Pulmonary lymph node (tissue), 1 donor: Measurements from ENCODE around the genes TPSB2, TPSAB1 and MEIOB.

- PRO-cap = no peak
Observed at GRCh38 chr16:719834-720290, 1.1 kb upstream of the ANTKMT start.

GRCh38 chr16:729394-730454 lies 2.8 kb downstream of the HAGHL start:
- PRO-cap = no peak

GRCh38 chr16:806836-807714 lies 6.5 kb upstream of the GNG13 start:
- PRO-cap = no peak

DNA sequence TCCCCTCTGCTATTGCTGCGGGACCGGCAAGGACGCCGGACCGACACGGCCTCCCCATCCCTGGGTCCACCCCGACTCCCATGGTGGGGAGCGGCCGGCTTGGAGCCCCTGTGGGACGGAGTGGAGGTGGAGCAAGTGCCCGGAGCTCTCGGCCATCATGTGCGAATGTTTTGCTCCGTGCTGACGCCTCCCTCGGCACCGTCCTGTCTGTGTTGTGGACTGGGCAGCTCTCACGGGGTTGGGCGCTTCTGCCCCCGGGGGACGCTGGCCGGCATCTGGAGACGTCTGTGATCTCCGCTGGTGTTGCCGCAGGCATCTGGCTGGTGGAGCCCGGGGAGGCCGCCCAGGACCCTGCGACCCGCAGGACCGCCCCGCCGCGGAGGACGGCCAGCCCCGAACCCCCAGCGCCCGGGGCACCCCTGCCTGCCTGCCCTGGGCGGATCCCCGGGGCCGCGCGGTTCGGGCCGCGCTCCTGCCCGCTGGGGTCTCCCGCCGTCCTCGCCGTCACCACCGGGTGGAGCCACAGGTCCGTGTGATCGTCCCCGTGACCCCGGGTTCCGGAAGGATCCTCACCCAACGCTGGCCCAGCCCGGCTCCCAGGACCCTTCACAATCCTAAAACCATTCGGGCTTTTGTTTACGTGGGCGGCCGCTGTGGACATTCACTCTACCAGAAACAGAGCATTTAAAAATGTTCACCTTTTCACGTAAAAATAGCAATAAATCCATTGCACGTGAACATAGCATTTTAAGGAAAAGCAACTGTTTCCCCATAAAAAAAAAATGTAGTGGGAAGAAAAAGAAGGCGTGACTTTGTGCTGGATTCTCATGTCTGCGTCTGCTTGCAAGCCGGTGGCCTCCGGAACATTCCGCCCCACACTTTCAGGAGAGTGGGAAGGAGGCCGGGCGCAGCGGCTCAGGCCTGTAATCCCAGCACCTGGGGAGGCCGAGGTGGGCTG lies 13.1 kb upstream of the GNG13 start:
- PRO-cap = no peak

DNA sequence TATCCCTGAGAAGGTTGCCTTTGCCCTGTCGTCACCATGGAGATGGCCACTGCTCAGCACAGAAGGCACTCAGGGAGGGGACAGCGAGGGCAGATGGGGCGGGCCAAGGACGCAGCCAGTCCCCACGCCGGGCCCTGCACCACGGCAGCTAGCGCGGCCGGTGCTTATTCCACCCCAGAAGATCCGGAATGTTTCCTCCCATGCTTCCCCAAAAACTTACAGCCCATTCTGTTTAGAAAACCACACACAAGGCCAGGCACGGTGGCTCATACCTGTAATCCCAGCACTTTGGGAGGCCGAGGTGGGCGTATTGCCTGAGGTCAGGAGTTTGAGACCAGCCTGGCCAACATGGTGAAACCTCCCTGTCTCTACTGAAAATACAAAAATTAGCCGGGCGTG lies 42.8 kb downstream of the SOX8 start:
- PRO-cap = no peak

DNA sequence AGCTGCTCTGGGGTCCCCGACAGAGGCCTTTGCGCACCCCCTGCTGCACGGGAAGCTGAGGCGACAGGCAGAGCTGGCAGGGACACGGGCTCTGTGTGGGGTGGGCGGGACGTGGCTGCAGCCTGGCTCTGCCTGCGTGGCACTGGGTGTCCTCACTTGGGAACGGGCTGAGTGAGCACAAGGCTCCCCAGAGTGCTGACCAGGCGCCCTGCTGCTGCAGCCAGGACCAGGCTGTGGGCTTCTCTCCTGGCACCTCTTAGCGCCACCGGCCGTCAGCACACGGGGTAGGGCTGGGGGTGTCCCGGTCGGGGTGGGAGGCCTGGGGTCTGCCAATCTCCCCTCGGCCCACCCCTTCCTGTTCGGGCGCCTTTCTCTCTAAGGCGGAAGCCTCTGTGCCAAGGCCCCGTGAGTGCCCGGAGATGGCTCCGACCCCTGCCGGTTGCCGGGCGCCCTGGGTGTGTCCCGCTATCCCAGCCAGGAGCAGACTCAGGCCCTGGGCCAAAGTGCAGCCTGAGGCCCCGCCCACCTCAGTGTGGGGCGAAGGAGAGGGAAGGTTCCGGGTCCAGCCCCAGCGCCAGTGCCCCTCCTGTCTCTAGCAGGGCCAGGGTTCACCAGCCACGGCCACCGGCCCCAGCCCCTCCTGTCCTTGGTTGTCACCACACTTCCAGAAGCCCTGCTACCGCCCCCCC lies 6.4 kb downstream of the C1QTNF8 start:
- PRO-cap = no peak

DNA sequence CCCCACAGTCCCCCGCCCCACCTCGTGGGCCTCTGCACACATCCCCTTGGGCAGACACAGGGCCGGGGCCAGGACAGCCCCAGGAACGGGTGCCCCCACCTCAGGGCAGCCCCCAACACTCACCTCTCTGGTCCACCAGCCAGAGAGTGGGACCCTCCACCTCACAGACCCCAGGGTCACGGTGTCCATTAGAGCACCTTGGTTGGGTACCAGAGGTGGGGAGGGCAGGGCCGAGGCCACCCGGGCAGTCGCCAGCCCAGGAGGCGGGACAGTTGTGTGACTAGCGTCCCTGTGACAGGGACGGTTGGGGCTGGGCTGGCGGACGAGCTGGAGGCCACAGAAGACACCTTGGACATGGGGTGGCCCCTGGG lies 11.6 kb upstream of the C1QTNF8 start:
- PRO-cap = unidirectional peak, minus-strand start at position 169 of the sequence

- PRO-cap = no peak
Observed at GRCh38 chr16:1229802-1230399, at the start of gene TPSB2. TSS of gene TPSB2 (minus strand) at chr16:1230184.

GRCh38 chr16:1240439-1240998 lies at the start of gene TPSAB1:
TSS of gene TPSAB1 (plus strand) at chr16:1240705.
- PRO-cap = no peak

- PRO-cap = no peak
Observed at GRCh38 chr16:1290997-1291231, 18.5 kb upstream of the UBE2I start.

DNA sequence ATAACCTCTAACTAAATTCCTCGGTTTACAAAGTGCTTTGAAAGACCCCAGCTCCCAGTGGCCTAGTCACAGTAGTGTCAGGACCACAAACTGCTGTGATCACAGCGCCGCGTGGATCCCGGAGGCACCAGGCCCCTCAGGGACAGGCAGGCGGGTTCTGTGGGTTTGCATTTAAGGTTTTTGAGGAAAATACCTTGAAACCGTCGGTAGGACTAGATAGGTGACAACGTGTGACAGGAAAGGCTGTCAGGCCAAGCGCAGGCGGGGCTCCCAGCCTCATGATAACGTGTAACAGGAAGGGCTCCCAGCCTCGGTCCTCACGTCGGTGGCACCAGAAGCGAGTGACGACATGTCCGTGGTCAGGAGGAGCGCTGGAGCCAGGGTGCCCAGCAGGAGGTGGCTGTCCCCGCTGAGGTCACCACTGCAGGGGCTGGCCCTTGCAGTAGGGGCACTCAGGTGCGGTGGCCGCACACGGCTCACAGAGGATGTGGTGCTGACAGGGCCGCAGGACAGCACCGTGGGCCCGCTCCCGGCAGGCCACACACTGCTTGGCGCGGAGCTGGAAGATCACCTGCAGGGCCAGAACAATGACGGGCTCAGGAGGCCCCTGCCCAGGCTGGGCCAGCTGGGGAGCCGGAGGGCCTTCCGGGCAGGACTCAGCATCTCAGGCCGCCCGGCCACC lies 14.2 kb downstream of the GNPTG start:
- PRO-cap = no peak

DNA sequence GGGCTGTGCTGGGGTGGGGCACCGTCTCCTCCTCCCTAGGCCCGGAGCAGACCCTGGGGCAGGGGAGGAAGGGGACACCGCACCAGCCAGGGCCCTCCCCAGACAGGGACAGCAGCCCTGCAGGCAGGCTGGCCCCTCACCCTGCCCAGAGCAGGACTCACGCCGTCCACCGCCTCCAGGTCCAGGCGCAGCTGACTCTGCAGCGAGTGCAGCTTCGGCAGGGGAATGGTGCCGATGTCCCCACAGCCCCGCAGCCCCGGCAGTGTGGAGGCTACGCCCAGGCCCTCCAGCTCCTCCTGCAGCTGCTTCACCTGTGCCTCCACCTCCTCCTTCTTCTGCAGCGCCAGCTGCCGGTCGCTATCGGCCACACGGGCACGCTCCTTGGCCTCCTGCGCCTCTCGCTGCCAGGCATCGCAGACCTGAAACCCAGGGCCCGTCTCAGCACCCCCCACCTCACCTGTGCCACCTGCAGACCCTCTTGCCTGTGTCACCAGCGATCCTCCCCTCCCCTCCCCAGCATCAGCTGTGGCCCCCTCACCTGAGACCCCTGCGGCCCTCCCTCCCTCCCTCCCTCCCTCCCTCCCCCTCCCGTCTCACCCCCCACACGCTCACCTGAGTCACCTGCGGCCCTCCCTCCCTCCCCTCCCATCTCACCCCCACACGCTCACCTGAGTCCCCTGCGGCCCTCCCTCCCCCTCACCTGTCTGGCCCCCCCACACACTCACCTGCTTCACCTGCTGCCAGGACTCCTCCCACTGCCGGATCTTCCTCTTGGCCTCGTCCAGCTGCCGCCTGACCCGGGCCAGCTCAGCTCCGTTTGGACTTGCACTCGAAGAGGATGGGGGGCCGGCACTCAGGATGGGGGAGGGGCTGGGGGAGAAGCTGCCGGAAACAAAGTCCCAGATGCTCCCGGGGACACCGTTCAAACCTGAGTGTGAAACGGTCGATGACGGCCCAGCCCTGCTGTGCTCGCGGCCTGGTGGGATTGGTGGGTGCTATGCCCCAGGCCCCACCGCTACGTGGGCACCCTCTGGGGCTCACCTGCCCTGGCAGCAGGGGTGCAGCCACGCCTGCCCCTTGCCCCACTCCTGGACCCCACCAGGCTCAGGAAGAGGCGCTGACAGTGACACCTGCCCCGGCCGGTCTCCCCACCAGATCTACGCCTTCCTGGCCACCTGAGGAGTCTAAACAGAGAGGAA lies 15.6 kb downstream of the GNPTG start:
- PRO-cap = no peak

- PRO-cap = no peak
Observed at GRCh38 chr16:1378686-1379511, 27.2 kb downstream of the GNPTG start.

- PRO-cap = no peak
Observed at GRCh38 chr16:1500675-1501035, 7.5 kb downstream of the TELO2 start.

- PRO-cap = no peak
Observed at GRCh38 chr16:1505084-1505635, 12.0 kb downstream of the TELO2 start.

GRCh38 chr16:1543100-1543882 lies 9.8 kb downstream of the TMEM204 start:
- PRO-cap = no peak

DNA sequence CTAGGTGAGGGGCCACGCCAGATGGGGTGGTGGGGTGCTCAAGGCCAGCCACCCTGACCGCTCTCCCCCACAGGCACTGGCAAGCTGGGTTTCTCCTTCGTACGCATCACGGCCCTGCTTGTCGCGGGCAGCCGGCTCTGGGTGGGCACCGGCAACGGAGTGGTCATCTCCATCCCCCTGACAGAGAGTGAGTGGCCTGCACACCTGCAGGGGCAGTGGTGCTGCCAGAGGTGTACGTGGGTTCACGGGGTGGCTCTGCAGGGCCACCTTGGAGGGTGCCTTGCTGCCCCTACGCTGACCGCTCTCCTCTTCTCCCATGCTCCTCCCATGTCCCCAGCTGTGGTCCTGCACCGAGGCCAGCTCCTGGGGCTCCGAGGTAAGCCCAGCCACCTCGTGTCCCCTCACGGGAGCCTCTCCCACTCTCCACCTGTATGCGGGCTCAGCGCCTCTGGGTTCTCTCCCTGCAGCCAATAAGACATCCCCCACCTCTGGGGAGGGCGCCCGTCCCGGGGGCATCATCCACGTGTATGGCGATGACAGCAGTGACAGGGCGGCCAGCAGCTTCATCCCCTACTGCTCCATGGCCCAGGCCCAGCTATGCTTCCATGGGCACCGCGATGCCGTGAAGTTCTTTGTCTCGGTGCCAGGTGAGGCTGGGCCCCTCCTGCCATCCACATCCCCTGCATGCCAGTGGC lies 3.5 kb downstream of the NME3 start:
- PRO-cap = no peak

DNA sequence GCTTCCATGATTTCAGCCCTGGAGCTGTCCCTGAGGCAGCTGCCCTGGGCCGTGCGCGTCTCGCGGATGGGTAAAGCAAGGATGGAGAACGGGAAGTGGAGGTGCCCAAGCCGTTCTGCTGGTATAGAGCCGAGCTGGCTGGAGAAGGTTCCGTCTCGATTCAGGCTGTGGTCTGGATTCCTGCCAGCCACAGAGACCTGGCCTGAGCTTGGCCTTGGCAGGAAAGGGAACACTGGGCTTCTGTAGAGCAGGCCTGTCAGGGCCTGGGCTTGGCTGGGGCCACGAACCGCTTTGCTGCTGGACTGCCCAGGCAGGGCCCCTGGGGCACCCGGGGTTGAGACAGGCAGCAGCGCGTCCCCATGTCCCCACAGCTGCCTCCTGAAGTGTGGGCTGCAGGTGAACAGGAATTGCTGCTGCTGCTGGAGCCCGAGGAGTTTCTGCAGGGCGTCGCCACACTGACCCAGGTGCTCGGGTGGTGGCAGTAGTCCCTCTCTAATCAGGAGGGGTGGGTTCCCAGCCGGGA lies 1.0 kb upstream of the MRPS34 start:
- PRO-cap = no peak

- PRO-cap = no peak
Observed at GRCh38 chr16:1871780-1872399, at the start of gene MEIOB. TSS of gene MEIOB (minus strand) at chr16:1872164.

GRCh38 chr16:1985956-1987196 lies 2.4 kb downstream of the GFER start:
- PRO-cap = no peak